ENCODE measurements around the gene ADGRD1.

- PRO-cap, 3 experiments, result no peak in any of the 3 experiments
- RRBS, result 76% methylated on average over 2 of the region's 8 CpGs
These were observed 982.9 kb upstream of the TMEM132C start for GRCh38 chr12:127283956-127284590.

GRCh38 chr12:127284675-127285360, 982.2 kb upstream of the TMEM132C start:
- PRO-cap, 3 experiments, result no peak in any of the 3 experiments
- RRBS, result no CpG with 5 or more reads among the region's 3 CpGs

- PRO-cap, 3 experiments, result no peak in any of the 3 experiments
- RRBS, result no CpG with 5 or more reads among the region's 7 CpGs
These were observed 75.3 kb upstream of the TMEM132C start for GRCh38 chr12:128191629-128192057.

- PRO-cap, 3 experiments, result no peak in any of the 3 experiments
- RRBS, result no CpG with 5 or more reads among the region's 23 CpGs
These were observed 24.8 kb downstream of the SLC15A4 start for GRCh38 chr12:128798679-128799572.

GRCh38 chr12:128829596-128830409, 6.0 kb upstream of the SLC15A4 start:
- PRO-cap, 3 experiments, result no peak in any of the 3 experiments
- RRBS, result no CpG with 5 or more reads among the region's 9 CpGs

GRCh38 chr12:128830410-128831078, 6.8 kb upstream of the SLC15A4 start:
- PRO-cap, 3 experiments, result no peak in any of the 3 experiments
- RRBS, result no CpG with 5 or more reads among the region's 9 CpGs

DNA sequence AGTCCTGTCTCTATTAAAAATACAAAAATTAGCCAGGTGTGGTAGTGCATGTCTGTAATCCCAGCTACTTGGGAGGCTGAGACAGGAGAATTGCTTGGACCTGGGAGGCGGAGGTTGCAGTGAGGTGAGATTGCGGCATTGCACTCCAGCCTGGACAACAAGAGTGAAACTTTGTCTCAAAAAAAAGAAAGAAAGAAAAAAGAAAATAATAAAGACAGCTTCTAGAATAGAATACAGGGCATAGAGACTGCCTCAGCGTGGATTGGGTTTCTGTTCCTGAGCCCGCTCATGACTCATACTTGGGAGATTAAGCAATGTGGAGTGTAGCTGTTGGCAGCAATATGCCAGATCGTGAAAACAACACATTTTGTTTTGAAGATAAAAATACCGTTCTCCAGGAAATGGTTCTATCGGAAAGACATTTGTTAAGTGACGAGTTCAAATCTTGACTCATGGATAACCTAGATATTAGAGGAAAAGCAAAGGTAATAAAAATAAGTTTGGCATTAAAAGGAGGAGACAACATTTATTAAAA, 67.2 kb downstream of the GLT1D1 start:
- PRO-cap, 3 experiments, result no peak in any of the 3 experiments
- RRBS, result no CpG with 5 or more reads among the region's 8 CpGs

GRCh38 chr12:129530783-129531488, 372.9 kb downstream of the TMEM132D start:
- PRO-cap, 3 experiments, result no peak in any of the 3 experiments
- RRBS, result no CpG with 5 or more reads among the region's 16 CpGs

DNA sequence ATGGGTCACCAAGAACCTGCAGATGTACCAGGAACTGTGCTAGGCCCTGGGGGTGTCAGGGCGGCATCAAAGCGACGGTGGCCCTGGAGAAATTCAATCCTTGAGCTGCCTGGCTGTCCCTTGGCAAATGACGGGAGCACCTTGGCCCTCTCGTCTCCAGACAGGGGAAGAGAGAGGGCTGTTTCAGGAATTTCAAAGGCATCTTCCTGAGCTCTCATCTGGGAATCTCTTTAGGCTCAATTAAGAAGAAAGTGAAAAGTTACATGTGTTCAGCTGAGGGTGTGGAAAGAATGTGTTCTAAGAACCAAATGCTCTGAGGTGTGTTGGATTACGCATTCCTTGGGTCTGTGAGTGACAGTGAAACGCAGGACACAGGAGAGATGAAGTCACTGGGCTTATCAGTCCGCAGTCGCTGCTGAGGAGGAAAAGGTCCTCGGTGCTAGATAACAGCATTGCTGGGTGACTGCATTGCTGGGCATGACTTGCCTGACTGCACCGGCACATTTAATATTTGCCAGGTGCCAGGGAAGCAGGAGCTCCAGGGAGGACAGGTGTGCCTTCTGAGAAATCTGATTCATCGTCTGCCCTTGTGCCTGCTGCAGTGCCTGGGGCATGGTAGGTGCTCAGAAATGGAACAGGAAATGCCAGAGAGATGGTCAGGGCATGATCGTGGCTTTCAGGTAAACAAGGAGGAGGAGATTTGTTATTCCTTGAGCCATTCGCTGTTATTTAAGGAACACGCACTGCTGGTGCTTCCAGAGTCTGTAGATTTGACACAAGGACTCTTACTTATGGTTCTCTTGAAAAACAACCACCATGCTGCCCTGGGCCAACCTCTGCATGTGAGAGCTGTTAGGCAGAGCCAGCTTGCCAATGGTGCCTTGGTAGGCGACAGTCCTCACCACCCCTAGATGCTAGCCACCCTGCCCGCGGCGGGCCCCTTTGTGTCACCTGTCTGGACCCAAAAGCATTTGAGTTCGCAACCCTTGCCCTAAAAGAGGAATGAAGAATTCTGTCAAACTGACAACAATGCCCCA, 64.4 kb upstream of the FZD10 start:
- PRO-cap, 3 experiments, result no peak in any of the 3 experiments
- RRBS, result no CpG with 5 or more reads among the region's 20 CpGs

DNA sequence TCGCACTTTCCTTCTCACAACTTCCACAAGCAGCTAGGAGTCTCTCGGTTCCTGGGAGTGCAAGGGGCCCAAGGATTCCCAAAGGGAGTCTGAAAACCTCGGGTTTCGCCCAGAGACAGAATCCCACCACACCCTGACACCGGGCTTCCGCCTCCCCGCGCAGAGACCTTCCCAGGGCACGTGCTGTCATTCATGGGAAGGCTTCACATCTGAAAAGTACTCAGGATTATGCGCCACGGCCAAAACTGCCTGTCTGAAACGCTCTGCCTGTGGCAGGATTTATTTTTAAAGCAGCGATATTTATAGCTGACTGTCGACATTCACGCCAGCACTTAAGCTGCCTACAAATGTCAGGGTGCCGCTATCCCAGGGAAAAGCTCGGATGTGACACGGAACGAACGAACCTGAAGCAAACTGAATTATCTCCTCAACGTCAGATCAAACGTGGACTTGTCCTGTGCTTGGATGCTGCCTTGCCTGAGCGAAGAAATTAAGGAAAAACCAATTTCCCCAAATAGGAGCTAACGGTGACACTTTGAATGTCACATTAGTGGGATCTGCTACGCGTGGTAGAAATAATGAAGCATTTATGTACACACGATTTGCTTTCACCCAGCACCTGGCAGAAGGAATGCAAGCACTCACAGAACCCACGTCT, 154.0 kb downstream of the PIWIL1 start:
- PRO-cap, 3 experiments, result no peak in any of the 3 experiments
- RRBS, result no CpG with 5 or more reads among the region's 28 CpGs

DNA sequence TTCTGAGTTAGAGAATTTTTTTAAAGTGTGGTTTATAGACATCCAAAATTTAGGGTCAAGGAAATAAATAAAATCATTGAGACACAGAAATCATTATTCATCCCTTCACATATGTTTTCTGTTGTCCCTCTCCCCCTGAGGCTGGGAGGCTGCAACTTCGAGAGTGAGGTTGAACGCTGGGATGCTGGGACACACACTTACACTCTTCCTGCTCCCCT, 21.5 kb upstream of the ADGRD1 start:
- PRO-cap, 3 experiments, result no peak in any of the 3 experiments
- RRBS, result no CpG with 5 or more reads among the region's 2 CpGs

DNA sequence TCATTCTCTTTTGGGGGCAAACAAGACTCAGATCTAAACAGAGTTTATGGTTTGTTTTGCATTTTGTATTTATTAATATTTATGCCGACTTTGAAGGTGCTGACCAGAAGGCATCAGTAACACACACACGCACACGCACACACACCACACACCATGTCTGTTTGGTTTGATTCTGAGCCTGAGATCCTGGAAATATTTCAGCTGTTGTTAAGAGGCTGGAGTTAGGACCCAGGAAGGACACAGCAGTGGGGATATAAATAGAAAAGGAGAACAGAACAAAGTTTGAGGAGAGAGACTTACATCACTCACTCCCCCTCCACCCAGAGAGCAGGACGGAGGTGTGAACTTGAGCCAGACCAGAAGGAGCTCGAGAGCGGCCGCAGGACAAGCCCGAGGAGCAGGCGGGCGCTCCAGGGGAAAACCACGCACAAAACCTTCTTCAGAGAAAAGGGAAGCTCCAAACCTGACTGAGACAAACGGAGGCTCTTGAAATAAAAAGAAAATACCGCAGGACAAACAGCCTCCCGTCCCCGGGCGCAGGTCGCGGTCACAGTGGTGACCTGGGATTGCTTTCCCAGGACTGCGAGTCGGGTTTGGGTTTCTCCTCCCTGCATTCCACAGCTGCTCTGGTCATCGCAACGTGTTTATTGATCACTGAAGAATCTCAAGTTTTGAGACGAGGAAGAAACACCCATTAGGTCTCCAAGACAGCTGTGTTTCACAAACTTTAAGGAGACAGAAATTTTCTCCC, at the start of gene ADGRD1:
ADGRD1 (plus strand) TSS at position 304 of the 751 bp plus-strand sequence.
- PRO-cap, 3 experiments, result peak in 3 of 3 experiments; most common plus-strand start position 359 of the sequence (in 3)
- RRBS, result no CpG with 5 or more reads among the region's 23 CpGs

GRCh38 chr12:130957047-130957505, 3.4 kb downstream of the ADGRD1 start:
- PRO-cap, 3 experiments, result no peak in any of the 3 experiments
- RRBS, result no CpG with 5 or more reads among the region's 8 CpGs

DNA sequence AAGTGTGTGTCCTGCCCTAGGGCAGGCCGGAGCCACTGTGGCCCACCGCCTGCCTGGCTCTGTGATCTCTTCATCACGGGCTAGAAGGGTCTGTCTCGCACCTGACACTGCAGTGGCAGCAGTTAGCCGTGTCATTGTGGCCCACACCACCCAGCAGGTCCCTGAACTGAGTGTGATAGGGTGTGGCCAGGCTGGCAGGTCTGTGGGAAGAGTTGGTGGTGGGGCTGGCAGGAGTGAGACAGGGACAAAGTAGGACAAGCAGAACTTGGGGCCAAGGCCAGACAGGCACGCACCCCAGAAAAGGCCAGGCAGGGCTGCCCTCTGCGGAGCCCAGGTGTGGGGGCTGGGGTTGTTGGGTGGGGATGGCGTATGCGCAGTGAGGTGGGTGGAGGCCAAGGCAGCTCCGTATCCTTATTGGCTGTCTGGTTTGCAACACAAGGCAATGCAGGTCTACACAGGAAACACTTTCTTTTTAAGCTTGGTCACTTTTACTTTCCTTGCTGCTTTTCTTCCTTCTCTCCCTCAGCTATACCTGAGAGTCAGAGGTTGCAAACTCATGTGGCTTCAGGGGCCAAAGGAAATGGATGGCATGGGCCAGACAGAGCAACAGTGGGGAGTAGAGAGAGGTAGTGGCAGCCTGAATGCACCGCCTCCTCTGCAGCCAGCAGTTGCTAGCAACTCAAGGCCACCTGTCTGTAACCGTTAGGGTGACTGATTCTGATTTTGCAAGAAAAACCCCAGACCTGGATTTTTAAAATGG, 41.4 kb downstream of the ADGRD1 start:
- PRO-cap, 3 experiments, result no peak in any of the 3 experiments
- RRBS, result no CpG with 5 or more reads among the region's 12 CpGs

DNA sequence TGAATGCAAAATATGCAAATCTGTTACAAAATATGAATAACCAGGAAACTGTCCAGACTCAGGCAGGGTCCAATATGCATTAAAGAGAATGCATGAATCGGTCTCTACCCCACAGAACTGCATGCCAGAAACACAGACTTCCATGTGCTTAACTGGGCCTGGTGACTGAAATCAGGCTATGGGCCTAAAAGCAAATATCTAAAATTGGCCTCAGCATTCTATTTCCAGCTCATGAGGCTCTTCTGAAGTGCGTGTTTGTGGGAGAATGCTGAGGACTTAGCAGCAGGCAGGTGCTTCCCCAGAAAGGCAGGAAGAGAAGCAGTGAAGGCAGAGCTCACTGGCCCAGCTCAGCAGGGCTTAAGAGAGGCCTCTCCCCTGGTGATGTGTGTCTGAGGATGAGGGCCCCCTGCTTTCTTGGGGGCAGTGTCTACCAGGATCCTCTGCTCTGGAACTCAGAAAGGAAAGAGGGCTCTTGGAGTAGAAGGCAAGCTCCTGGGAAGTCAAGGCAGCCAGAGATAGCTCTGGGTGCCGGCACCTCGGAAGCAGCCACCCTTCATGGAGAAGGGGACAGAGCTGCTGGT, 48.6 kb downstream of the ADGRD1 start:
- PRO-cap, 3 experiments, result no peak in any of the 3 experiments
- RRBS, result no CpG with 5 or more reads among the region's 4 CpGs

- PRO-cap, 3 experiments, result no peak in any of the 3 experiments
- RRBS, result no CpG with 5 or more reads among the region's 17 CpGs
These were observed 58.5 kb downstream of the ADGRD1 start for GRCh38 chr12:131012073-131012662.

- PRO-cap, 3 experiments, result no peak in any of the 3 experiments
- RRBS, result no CpG with 5 or more reads among the region's 7 CpGs
These were observed 104.0 kb downstream of the ADGRD1 start for GRCh38 chr12:131057642-131058107.

- PRO-cap, 3 experiments, result no peak in any of the 3 experiments
- RRBS, result no CpG with 5 or more reads among the region's 7 CpGs
These were observed 199.6 kb upstream of the SFSWAP start for GRCh38 chr12:131511220-131511842.

DNA sequence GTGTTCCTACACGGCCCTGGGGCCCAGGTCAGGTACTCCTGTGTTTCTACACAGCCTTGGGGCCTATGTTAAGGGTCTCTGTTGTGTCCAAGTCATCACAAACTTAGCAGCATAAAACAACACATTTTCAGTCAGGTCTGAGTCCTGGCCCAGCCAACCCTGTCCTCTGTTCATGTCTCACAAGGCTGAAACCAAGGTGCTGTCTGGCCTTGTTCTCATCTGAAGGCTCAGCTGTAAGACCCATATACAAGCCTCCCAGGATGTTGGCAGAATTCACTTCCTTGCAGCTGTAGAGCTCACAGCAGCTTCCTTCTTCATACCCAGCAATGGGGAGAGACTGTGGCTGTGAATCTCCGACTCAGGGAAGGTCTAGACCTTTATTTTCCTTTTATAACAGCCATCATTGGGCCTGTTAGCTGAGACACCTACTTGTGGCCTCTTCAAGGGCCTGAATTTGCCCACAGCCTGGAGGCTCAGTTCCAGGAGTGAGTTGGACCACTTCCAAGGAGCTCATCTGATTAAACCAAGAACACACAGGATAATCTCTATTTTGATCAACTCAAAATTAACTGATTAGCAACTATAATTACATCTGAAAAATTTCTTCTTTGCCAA, 107.4 kb upstream of the SFSWAP start:
- PRO-cap, 3 experiments, result no peak in any of the 3 experiments
- RRBS, result no CpG with 5 or more reads among the region's 2 CpGs

GRCh38 chr12:131620334-131621622, 90.1 kb upstream of the SFSWAP start:
- PRO-cap, 3 experiments, result no peak in any of the 3 experiments
- RRBS, result 30% methylated on average over 5 of the region's 37 CpGs